Ascending aorta (tissue), 1 donor: Measurements from ENCODE around the genes AIRE and PTTG1IP.

- PRO-cap = no peak
These were observed 31.3 kb upstream of the TRAPPC10 start for GRCh38 chr21:43980611-43981413.

GRCh38 chr21:43982058-43983028 lies 29.8 kb upstream of the TRAPPC10 start:
- PRO-cap = no peak

- PRO-cap = no peak
These were observed 28.6 kb upstream of the TRAPPC10 start for GRCh38 chr21:43983207-43984239.

DNA sequence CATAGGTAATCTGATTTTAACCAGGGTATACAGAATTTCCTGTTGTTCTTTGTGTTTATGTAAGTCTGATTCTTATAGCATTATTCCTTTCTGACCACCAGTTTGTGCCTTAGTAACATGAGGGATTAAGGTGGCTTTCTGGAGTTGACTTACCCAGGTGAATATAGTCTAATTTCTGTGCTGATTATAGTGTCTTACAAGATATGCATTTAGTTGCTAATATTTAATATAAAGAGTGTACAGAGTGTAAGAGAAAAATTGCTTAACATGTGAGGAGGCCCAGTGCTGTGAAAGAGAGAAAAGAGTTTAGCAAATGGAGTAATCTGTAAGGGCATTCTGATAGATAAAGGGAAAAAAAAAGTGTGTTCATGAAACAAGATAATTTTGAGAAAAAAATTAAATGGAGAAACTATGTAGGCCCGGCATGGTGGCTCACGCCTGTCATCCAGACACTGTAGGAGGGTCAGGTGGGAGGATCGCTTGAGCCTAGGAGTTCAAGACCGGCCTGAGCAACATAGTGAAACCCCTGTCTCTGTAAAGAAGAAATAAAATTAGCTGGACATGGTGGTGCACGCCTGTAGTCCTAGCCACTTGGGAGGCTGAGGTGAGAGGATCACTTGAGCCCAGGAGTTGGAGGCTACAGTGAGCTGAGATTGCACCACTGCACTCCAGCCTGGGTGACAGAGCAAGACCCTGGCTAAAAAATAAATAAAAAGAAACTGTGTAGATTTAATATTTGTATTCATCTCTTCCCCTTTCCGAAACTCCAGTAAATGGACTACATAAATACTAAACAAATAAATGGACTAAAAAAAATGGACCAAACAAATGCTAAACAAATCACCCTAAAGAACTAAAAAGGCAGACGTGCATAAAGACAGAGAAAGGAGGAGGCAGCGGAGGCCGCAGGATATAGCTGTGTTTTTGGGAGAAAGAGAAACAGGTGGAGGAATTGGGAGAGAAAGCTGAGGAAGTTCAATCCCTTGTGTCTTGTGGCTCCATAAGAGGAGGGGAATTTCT lies 21.4 kb downstream of the TRAPPC10 start:
- PRO-cap = no peak

DNA sequence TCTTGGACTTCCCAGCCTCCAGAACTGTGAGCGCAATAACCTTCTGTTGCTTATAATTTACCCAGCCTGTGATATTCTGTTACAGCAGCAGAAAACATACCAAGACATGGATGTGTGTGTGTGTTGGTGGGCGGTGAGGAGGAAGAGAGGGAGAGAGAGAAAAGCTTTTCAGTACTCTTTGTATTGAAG lies 23.1 kb downstream of the TRAPPC10 start:
- PRO-cap = no peak

GRCh38 chr21:44093689-44094119 lies 13.5 kb upstream of the PWP2 start:
- PRO-cap = no peak

DNA sequence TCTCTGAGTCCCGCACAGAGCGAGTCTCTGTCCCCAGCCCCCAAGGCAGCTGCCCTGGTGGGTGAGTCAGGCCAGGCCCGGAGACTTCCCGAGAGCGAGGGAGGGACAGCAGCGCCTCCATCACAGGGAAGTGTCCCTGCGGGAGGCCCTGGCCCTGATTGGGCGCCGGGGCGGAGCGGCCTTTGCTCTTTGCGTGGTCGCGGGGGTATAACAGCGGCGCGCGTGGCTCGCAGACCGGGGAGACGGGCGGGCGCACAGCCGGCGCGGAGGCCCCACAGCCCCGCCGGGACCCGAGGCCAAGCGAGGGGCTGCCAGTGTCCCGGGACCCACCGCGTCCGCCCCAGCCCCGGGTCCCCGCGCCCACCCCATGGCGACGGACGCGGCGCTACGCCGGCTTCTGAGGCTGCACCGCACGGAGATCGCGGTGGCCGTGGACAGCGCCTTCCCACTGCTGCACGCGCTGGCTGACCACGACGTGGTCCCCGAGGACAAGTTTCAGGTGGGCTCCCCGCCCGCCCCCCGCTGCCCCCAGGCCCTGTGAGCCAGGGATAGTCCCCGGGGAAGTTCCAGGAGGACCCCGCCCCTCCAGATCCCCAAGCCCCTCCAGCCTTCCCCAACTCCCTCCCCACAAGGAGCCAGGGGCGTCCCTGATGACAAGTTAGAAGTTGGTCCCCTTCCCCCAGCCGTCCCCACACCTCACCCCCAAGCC lies at the start of gene AIRE:
Gene AIRE, plus strand, starts transcription at position 237 of the 709 bp plus-strand sequence.
- PRO-cap = no peak

- PRO-cap = no peak
These were observed 764 bp upstream of the PFKL start for GRCh38 chr21:44299177-44299401.

DNA sequence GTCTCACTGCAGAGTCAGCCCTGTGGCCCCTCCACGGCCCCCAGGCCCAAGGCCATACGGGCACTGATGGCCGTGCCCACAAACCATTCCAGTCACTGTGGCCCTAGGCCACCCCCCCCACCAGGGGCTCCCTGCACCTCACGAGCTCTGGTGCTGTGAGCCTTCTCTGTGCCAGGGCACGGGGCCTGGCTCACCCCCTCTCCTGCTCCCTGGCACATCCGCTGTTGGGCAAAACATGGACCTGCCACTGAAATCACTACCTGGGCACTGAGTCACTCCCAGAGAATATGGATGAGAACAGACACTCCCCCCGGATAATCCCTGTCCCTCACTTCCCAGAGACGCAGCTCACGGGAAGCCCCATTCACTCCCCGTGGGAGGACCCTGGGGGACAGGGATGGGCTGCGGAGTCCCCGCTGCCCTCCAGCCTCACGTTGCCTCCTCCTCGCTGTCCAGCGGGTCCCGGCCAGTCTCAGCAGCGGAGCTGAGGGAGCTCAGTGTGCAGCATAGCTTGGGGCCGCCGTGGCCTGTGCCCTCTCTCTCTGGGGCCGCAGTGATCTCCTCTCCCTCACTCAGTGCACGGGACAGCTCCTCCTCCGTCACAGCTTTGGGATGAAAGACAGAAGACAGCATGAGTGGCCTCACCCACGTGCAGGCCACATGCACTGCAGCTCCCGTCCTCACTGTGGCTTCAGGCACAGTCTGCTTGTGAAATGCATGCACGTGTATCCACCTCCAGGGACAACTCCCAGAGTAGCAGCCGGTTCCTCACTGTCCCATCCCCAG lies 7.6 kb downstream of the CFAP410 start:
- PRO-cap = no peak

DNA sequence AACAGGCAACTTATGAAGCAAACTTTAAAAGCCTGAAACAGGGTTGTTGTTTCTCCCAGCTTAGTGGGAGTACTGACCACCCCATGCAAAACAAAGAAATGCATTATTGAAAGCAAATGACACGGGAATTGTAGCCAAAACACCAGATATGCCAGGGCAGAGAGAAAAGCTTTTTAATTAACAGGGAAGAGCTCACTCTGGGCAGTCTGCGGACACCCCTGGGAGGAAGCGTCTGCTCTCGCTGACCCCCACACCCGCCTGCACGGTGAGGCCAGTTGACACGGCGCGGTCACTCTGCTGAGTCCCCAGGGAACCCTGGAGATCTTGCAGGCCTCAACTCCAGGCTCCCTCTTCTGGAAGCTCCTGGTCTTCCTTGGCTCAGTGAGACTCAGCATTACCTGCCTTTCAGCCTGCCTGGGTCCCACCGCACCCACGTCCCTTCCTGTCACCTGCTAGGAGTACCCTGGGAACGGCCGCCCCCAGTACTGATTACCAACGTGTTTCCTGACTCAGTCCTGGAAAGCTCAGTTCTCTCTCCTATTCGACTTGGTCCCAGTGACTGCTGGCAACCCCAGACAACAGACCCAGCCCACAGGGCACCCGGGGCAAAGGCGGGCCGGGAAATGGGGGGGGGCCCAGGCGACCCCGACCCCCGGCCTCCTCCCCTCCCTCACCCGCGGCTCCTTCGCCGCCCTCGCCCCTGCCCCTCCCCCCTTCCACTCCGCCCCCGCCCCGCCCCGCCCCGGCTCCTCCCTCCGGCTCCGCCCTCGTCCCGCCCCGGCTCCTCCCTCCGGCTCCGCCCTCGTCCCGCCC lies 946 bp downstream of the CFAP410 start:
- PRO-cap = unidirectional peak, minus-strand start at position 722 of the sequence

DNA sequence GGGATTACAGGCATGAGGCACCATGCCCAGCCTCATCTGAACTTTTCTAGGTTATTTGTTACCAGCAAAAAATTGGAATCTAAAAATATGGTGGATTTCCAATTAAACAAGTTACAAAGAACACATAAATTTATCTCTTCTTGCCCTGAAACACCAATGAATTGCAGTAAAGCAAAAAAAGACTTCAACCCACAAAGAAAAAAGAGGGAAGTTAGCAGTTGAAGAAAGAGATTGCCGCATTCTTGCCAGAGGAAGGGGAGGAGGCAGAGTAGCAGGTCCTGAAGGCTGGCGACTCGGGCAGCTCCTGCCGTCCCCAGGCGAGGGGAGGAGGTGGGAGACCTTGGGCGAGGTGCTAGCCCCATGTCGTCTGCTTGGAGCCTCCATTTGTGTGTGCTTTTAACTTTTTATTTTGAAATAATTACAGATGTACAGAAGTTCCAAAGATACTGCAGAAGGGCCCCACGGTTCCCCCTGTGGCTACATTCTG lies 6.6 kb downstream of the TRPM2 start:
- PRO-cap = no peak

- PRO-cap = no peak
These were observed 462 bp downstream of the LRRC3 start for GRCh38 chr21:44455656-44456287.

GRCh38 chr21:44484824-44485986 lies 29.9 kb downstream of the LRRC3 start:
- PRO-cap = no peak

- PRO-cap = no peak
These were observed 3.8 kb downstream of the KRTAP10-2 start for GRCh38 chr21:44547402-44548029.

DNA sequence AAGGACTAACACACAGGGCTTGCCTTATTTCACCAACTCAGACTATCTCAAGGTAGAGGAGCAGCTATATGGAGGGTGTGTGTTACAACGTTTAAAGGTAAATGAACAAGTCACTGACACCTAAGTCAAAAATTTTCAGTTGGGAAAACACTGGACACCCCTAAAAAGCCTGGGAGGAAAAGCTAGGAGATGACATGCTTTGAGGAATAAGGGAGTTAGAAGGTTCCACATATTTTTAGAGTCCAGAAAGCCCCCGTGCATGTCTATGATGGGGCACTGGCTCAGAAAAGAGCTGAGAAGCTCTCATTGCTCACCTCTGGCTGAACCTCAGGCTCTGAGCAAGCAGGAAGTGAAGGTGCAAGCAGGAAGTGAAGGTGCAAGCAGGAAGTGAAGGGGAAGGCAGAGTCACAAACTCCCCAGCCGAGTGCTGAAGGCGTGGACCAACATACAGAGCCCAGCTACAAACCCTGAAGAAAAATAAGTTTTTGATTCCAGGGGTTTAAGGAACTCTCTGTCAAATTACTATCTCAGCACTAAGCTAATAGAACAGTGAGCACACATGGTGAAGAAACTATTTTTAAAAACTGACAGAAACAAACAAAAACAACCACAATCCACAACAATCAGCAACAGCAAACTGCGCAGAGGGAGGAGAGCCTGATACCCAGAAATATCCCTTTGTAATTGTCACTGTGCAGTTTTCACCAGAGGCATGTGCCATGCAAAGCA lies 7.0 kb downstream of the KRTAP10-8 start:
- PRO-cap = no peak

DNA sequence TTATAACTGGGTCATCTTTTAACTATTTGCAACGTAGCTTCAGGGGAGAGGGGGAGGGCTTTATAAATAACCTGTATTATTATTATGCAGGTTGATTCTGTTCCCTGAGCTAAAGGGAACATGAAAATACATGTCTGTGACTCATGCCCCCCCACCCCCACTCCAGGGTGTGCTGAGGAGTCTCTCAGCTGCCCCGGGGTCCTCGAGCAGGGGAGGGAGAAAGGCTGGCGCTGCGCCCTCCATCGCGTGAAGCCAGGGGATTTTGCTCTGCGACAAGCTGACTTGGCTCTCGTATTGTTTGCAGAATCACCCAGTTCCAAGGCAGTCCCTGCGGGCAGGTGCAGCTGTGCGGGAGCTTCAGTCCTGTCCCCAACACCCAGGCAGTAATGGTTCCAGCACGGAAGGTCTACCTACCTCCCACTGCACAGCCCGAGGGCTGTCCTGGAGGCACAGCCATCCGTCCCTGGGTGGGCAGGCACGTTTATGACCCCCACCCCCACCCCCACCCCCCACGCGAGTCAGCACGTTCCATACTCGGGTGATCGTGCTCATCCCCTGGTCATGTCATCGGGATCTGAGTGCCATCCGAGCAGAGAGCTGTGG lies 1.3 kb downstream of the TSPEAR start:
- PRO-cap = no peak

DNA sequence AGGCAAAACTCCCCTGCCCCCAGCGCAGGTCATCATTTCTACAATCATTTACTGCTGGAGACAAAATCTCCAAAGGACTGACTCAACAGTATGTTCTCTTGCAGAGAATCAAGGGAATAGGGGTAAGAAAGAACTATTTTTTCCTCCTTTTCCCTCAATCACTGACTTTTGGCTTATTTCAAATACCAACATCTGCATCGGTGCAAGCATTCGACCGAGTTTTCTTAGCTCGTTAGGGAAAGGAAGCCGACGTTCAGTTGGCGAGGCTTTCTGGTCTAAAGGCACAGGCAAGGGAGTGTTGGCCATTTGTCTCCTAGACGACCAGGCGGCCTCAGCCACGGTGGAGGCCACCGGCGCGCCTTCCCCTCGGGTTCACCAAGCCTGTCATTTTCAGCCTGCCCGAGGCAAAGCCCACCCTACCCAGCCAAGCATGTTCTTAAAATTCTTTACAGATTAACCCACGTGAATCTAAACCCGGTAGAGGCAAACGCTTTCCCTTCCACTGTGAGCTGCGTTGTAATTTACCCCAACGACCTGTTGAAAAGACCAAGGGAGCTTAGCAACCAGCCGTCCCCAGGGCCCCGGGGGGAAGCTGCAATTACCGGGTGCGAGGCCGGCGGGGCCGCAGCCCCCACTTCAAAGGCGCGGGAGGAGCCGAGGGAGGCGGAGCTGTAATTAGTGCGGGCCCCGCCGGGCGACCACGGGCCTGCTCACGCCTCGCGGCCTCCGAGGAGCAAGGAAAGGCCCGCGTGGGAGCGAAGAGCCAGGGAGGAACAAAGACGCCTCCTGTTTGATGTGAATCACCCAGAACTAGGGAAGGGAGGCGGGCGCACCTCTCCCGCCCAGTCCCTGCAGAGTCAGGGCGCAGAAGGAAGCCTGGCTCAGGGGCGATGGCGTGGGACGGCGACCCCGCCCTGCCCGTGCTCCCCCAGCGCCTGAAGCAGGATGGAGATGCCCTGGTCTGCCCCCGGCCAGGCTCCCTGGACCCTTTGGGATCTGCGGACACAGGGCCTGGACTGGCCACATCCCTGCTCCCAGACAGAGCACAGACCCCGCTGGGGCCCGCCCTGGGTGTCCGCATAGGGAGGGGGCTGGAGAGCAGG lies 11.9 kb upstream of the TSPEAR start:
- PRO-cap = no peak

DNA sequence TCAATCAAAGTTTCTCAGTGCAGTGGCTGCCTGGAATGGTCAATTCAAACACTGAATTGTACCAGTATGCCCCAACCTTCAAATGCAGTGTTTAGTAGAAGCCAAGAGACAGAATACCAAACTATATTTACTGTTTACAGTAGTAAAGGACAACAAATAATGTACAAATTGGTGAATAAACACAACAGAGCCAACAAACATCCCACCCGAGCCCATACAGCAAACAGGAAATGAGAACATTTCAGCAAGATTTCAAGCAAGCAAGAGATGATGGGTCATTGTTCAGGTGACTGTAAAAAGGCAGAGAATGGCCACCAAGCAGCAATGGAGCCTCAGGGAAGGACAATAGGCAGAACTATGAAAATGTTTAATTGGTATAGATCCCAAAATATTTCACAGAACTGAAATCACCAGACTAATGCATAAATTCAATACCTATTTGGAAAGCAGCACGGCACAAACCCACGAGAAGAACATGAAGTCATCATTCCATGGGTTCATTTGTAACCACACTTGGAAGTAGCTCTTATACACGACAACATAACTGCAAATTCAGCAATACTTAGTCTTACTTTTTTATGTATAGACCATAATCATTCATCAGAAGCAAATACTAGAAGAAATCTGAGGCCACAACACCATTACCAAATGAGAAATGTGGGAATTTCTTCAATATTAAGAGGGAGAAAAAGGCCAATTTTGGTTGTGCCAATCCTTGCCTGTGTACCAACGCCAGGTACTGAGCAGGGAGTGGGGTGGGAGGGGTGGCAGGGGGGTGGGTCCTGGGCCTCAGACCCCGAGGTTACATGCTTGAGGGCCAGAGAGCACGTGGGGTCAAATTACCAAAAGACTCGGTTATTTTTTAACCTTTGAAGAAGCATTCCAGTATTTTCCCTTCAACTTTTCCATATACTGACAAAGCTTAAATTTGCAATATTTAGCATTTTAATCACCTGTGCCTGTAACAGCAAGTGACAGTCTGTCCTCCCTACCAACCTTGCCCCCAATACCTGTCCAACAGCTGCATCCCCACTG lies 4.2 kb upstream of the UBE2G2 start:
- PRO-cap = no peak

GRCh38 chr21:44853513-44854145 lies 19.9 kb downstream of the PTTG1IP start:
- PRO-cap = no peak

- PRO-cap = bidirectional peak, plus-strand start at chr21:44874053, minus-strand start at chr21:44873680
These were observed at the start of gene PTTG1IP for GRCh38 chr21:44873211-44873954. Gene PTTG1IP (minus strand): TSS chr21:44873690.